Tongue (tissue), 2 donors: Measurements from ENCODE around the genes UBR2 and CUL7.

- RAMPAGE, long total RNA: no peak
Observed at GRCh38 chr6:42563523-42564683, at the start of gene UBR2. Gene UBR2 (plus strand): TSS chr6:42564029.

DNA sequence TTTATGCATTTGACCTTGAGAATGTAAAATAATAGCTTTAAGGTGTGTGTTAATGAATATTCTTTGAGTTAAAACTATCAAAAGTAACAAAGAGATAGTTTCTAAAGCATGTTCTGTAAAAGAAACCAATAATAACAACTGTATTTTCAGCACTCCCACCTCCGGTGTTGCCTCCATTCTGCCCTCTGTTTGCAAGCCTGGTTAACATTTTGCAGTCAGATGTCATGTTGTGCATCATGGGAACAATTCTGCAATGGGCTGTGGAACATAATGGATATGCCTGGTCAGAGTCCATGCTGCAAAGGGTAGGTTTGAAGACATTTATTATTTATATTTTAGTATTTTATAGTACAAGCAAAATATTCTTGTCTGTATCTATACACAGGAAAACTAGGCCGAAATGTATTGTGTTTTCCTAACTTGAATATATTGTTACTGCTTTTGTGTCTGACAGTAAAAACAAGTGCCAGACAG lies 70.0 kb downstream of the PRPH2 start:
- RAMPAGE, long total RNA: no peak

DNA sequence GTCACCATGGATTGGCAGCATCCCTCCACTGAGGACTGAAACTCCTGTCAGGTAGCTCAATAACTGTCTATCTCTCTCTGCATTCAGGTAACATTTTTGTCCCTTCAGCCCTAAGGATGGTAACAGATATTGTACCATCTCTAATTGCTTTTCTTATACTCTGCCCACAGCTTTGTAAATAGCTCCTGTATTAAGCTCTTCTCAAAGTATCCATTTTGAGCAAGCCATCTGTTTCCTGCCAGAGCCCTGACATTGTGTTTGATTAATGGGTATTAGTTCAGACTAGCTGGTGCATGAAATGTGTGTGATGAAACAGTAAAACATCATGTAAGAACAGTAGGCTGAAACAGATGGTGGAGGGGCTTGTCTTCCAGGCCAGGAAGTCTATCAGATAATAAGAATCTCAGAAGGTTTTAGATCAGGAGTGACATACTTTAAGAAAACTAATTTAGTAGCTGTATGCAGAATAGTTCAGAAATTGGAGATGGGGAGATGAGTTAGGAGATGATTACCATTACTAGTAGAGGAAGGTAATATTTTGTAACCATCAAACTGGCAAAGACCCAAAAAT lies 3.4 kb downstream of the TBCC start:
- RAMPAGE, long total RNA: no peak

- RAMPAGE, long total RNA: no peak
Observed at GRCh38 chr6:42746232-42746907, 467 bp upstream of the TBCC start.

DNA sequence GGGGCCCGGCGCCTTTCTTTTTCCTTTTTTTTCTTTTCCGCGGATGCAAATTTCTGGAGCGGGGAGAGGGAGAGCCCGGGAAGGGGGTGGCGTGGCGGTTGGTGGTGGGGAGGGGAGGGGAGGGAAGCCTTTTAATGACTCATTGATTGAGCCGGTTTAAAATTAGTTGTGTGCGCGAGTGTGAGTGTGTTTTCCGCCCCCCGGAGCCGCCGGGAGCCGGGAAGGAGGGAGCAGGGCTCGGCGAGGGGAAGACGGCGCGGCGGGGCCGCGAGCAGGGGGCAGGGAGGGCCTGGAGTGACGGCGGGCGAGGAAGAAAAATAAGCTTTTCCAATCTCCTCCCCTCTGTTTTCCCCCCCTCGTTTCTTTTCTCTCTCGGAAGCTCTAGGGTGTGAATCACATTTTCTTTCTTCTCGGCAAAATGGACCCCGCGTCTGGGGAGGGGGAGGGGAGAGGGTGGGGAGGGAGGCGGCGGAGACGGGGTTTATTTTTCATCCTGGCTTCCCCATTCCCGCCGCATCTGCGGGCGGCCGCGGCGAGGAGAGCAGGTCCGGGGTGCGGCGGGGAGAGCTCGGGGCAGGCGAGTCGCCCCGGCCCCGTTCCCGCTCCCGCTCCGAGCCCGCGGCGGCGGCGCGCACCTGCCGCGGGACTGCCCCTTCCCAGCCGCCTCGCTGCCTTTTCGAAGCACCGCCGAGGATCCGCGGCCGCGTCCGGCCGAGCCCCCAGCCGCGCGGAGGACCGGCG lies 857 bp downstream of the BICRAL start:
- RAMPAGE, long total RNA: no peak

- RAMPAGE, long total RNA: no peak
Observed at GRCh38 chr6:42784278-42784550, 2.4 kb downstream of the BICRAL start.

- RAMPAGE, long total RNA: no peak
Observed at GRCh38 chr6:42784738-42785116, 2.9 kb downstream of the BICRAL start.

- RAMPAGE, long total RNA: no peak
Observed at GRCh38 chr6:43053206-43054154, at the start of gene CUL7. Gene CUL7 (minus strand): TSS chr6:43053851.

GRCh38 chr6:43075206-43075773 lies 824 bp upstream of the PTK7 start:
- RAMPAGE, long total RNA: no peak

GRCh38 chr6:43175715-43176241 lies 4.7 kb downstream of the SRF start:
- RAMPAGE, long total RNA: no peak

DNA sequence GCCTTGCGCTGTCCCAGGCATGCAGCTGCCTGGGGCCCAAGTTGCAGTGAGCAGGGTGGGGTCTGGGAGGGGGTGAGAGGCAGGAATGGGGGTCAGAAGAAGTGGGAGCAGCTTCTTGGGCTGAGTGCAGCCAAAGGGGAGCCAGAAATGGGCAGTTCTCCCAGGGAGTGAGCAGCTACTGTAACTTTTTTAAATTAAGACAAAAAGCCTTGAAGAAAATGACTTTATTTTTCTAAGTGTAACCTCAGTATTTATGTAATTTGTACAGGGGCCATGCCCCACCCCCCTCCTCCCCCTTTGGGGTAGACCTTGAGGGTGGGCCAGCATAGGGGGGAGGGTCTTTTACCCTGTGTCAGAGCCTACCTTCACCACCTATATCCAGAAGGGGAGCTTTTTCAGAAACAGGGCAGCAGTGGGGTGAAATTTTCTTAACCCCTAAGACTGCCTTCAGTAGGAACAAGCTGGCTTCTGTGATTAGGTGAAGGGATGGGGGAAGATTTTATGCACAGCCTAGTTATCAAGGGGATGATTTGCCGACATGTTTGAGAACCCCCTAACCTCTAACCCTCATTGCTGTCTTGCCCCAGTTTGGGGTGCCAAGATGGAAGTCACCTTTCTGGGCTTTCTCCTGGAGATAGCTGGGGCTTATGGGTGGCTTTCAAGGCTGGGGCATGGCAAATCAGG lies 1.5 kb upstream of the CUL9 start:
- RAMPAGE, long total RNA: no peak

DNA sequence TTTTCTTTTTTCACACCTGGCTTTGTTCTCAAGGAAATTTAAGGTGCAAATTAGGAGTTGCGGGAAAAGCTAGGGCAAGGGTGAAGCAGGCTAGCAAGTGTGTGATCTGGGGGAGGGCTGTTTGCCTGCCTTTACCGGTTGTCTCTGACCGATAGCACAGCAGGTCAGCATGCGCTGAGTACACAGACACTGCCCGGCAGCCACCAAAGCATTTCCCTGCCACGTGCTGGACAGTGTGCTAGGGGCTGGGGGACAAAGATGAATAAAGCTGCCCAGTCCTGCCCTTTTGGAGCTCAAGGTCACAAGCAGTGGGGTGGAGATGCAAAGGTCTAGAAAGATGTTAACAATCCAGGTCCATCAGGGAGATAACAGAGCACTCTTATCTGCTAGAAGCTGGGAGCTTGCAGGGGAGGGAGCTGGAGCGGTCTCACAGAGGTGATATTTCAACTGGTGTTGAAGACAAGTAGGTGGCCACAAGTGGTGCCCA lies 24.4 kb downstream of the TTBK1 start:
- RAMPAGE, long total RNA: no peak

DNA sequence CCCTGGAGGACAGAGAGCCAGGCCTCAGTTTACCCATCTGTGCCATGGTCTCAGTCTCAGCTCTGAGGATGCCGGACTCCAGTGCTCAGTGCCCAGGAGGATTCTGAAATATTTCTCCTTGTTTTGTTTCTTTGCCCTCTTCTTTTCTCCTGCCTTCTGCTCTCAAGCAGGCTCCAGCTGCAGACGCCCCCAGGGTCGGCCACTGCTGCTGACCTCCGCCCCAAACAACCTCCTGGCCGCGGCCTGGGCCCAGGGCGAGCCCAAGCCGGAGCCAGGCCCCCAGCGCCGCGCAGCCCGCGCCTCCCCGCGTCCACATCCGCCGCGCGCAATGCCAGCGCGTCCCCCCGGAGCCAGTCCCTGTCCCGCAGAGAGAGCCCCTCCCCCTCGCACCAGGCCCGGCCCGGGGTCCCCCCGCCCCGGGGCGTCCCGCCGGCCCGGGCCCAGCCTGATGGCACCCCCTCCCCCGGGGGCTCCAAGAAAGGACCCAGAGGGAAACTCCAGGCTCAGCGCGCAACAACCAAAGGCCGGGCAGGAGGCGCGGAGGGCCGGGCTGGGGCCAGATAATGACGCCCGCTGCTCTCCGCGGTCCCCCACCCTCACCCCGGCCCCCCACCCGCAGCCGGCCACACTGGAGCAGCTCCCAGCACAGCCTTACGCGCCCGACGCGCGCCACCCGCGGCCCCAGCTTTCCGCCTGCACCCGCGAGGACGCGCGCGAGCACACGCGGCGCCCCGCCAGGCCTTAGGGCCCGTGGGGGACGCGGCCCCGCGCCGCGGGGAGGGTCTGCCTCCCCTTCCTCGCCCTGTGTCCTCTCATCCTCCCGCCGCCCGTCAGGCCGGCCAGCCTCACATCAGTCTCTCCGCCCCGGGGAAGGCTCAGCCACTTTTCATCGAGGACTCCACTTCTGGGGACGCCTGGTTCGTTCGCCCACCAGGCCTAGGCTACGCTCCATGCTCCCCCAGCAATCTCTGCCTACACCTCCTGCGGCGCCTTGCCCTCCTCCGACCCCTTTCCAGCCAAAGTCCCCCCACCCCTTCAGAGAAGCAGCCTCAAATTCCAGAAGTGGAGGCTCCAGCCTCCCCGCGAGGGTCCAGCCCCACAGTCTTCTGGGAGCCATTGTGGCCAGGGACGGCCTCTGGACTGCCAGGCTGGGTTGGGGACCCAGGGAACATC lies 12.9 kb upstream of the SLC22A7 start:
- RAMPAGE, long total RNA: no peak

- RAMPAGE, long total RNA: no peak
Observed at GRCh38 chr6:43431737-43432510, 4.6 kb downstream of the ABCC10 start.

DNA sequence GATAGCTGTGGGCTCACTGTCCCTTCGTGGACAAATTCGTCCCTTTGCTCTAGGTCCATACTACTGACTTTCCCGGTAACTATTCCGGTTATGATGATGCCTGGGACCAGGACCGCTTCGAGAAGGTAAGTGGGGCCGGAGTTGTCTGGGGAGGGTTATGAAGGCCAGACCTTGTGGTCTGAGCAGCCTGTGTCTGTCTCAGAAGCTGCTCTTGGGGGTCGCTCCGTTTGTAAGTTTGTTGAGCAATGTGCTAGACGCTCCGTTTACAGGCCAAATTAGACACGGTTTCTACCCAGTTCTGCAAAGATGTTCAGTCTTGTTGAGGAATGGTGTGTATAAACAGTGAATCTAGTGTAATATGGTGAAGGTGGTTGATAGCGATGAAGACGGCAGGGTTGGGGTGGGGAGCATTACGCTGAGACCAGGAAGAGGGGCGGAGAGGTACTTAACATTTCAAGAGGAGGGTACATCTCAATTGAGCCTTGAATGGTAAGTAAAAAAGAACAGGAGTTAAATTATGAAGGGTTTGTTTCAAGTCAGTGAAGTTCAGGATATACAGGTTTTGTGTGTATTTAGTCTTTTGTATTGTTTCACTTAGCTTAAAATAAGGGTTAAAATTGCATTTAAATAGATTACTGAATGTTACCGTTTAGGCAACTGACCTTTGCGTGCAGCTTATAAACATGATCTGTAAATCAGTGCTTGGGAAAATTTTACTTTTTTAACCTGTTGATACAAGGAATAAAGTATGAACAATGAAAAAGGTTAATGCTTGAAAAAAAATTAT lies 557 bp downstream of the POLR1C start:
- RAMPAGE, long total RNA: no peak

- RAMPAGE, long total RNA: no peak
Observed at GRCh38 chr6:43771222-43771405, 1.1 kb downstream of the VEGFA start.

DNA sequence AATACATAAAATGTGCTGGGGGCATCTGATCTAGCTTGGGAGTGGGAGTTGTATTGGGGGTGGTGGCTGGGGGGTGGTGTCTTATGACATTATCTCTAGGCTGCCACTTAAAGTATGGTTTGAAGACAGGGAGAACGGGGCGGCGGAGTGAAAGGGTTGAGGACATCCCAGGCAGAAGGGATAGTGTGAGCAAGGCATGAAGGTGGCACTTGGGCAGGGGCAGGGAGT lies 17.2 kb downstream of the VEGFA start:
- RAMPAGE, long total RNA: no peak

DNA sequence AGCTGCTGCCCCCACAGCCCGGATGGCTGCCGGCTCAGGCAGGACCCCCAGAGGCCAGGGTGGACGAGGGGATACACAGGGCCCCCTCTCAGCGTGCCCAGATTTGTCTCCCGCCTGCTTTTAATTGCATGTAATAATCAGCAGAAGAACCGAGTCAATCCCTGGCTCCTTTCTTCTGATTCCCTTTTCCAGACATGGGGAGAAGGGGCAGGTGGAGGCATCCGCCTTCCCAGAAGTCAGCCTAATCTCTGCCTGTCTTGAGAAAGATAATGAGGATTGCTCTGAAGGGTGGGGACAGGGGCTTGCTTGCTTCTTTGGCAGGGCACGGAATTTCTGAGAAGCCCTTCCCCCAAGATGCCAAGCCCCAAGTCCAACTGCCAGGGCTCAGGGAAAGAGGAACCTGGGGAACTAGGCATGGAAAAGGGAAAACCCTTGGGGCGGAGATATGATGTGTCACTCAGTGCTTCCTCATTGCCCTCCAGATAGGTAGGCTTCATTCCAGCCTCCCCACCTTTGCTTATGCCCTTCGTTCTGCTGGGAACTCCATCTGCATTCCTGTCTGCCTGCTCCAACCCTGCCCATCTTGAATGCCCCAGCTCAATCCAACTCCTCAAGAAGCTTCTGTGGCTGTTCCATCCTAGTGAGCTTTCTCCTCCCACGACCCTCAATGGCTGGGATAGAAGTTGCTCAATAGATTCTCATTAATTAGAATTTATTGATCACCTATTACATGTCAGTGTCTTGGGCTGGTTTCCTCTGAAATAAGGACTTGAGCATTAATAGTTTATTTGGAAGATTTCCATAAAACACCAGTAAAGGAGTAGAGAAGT lies 61.1 kb downstream of the VEGFA start:
- RAMPAGE, long total RNA: no peak

DNA sequence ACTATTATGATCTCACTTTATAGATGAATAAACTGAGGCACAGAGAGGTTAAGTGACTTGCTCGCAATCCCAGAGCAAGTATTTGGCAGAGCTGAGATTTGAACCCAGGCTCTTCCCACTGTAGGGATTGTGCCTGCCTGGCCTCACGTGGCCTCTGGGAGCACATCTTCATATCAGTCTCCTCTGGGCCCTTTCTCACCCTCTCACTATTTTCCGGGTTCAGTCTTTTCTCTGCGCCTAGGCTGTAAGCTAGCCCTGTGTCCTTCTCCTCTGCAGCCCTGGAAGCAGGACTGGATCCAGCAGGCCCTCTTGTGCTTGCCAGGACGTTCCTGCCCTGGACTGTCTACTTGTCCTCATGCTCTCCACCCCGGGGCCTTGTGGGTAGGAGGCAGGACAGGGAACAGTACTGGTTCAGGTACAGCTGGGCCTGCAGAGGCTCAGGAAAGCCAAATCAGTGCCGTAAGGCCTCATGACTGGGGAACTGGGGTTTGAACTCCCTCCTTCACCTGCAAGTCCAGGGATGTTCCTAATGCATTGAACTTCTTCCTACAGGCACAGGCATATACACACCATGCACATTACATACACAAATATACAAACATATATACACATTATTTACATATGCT lies 139.7 kb downstream of the VEGFA start:
- RAMPAGE, long total RNA: no peak

GRCh38 chr6:43915835-43916705 lies 146.1 kb downstream of the VEGFA start:
- RAMPAGE, long total RNA: no peak